Temporal lobe (tissue), 2 donors: ENCODE data around the genes BEX1, TCEAL1, PWWP3B, RADX and MORC4.

DNA sequence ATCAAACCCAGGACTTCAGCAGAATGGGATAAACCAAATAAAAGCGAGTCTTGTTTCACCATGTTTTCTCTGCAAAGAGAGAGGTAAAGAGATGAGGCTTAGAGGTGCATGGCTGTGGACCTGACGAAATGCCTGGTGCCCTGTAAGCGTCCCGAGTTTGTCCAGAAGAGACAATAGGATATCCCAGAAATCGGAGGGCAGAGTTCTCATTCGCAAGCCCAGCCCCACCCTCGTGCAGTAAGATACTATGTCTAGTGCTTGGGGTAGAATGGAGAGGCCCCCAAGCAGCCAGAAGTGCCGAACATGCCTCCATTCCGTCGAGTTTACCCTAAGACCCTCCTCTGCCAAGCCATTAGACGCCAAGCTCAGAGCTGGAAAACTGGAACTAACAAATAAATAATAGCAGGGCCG is 735 bp downstream of the TMSB15A start:
- RAMPAGE, long total RNA, result no peak

- RAMPAGE, long total RNA, result start-site peak on the minus strand at chrX:103064124-103064290, 5,209 and 1,054 reads in 2 replicates
Observed at GRCh38 chrX:103063451-103064632, at the start of gene BEX1. Gene BEX1 (minus strand): TSS chrX:103064171.

DNA sequence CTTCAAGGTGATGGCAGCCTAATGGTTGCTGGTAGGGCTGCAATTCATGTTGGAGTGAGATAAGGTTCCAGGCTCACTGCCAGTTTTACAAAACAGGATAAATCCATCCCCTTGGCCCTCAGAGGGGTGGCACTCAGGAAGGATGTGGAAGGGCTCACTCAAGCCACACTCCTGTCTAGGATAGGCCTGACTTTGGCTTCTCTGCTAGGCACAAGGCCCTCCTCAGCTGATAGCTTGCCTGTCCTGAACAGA is 3.8 kb downstream of the TCEAL9 start:
- RAMPAGE, long total RNA, result no peak

DNA sequence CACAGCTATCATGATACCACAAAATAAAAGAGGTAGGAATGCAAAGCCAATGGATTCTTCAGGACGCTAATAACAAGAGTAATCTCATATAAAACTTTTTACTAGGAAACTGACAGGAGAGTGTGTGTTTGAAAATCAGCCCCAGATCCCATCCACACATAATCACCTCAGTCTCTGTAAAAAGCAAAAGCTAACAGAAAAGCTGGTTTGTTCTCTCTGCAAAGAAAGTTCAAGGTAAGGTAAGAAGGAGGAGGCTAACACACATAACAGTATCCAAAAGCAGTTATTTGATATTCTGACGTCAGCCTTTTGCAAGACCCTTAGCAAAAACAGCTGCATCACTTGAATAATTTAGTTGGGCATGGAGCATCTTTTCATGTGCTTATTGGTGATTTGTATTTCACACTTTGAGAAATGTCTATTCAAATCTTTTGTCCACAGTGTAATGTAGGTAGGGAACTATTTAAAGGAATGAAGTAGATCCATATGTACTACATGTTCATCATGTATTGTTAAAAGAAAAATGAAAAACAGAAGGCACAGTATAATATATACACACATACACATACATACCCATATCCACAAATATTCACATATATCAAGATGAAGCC is 5.5 kb downstream of the TCEAL9 start:
- RAMPAGE, long total RNA, result no peak

- RAMPAGE, long total RNA, result no peak
Observed at GRCh38 chrX:103628342-103629216, at the start of gene TCEAL1. Gene TCEAL1 (plus strand): TSS chrX:103628975.

- RAMPAGE, long total RNA, result no peak
Observed at GRCh38 chrX:103685131-103685403, 1.4 kb downstream of the MORF4L2 start.

DNA sequence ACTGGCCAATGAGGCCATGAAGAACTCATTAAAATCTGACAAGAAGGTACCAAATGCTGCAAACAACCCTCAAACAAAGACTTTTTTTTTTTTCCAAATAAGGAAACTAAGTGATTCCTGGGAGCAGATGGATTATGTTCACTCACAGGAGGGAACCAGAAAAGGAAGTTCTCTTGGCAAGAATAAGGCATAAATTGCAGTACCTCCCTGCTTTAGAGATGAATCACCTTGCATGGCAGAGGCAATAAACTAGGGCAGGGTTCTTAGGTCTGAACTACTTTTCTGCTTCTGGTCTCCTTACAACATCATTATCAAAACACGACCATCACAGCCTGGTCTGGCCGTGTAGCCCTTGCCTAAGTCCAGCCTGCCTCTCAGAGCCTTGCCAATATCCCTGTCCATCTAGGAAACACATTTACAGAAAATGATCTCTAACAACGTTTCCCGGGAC is 6.2 kb downstream of the TMEM31 start:
- RAMPAGE, long total RNA, result no peak

- RAMPAGE, long total RNA, result no peak
Observed at GRCh38 chrX:103742208-103742707, 31.5 kb downstream of the TMEM31 start.

DNA sequence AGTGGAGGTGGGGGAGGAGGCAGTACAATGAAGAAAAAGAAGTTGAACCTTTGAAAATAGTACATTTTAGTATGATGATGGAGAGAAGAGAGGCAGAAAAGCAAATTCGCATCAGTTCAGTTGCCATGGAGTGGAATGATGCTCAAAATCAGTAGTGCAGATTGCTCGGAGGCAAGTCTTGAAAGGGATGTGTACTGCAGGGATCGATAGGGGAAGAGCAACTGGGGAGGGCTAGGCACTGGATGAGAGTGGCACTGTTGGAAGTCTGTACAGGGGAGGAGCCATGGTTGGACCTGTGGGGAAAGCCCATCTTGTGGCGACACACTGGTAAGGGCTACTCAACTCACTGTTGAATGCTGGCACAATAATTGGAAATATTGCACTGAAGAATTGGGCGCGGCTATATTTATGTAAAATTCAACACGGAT is 1.3 kb downstream of the RAB9B start:
- RAMPAGE, long total RNA, result no peak

GRCh38 chrX:105482977-105483483 is 262.5 kb upstream of the TEX13A start:
- RAMPAGE, long total RNA, result no peak

DNA sequence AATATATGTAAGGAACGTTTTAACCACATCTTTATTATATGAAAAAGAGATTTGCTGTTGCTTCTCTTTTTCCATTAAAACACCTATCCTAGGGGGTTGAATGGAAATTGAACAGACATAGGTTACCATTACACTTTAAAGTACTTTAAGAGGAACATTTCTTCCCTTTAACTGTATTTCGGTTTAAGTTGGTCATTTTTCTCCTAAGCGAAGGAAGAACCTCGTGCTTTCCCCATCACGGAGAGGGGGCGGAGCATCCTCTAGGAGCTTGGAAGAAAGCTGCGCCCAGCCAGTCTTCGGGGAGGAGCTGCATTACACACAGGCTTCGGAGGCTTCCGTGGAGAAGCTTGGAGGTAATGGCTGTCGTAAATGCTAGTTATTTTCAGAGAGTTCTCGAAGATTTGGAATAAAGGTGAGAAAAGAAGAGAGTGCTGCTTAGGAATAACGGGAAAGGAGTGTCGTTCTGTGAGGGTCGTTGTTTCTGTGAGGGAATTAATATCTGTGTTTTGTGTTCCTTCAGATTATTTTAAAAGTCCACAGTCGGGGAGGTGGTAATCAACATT is at the start of gene PWWP3B:
Gene PWWP3B, plus strand, starts transcription at position 292 of the 563 bp plus-strand sequence.
- RAMPAGE, long total RNA, result no peak

DNA sequence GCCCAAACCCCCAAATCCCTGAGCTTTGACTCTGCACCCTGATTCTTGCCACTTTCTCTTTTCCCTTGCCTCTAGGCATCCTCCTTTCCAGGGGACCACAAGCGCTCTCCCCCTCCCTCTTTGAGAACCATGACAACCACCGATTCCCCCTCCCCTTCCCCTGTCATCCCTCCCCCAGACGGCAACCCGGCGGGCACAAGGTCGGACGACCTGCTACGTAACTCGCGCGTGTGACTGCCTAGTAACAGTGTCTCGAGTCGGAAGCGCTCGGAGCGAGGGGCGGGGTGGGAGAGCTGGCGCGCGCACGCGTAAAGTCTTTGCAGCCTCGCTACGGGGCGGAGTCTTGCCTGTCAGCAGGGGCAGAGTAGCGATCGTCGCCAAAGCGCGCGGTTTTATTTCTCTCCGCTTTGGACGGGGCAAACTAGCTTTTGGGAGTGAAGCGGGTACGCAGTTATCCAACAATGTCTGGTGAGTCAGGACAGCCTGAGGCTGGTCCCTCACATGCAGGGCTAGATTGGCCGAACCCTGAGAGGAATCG is at the start of gene RADX:
Gene RADX, plus strand, starts transcription at position 359 of the 538 bp plus-strand sequence.
- RAMPAGE, long total RNA, result no peak

- RAMPAGE, long total RNA, result no peak
Observed at GRCh38 chrX:106693398-106694151, 32.9 kb upstream of the RNF128 start.

GRCh38 chrX:106725830-106726354 is 609 bp upstream of the RNF128 start:
- RAMPAGE, long total RNA, result no peak

DNA sequence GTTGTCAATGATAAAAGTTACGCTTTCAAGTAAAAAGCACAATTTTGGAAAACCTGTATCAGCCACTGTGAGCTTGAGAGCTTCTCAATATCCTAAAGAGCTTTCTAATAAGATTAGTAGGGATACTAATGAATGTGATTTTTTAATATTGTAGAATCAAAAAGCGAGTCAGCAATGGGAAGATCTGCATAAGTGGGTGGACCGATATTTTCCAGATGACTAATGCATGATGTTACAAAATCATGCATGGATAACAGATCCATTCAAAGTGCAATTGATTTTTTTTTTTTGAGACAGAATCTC is 7.4 kb upstream of the CLDN2 start:
- RAMPAGE, long total RNA, result no peak

DNA sequence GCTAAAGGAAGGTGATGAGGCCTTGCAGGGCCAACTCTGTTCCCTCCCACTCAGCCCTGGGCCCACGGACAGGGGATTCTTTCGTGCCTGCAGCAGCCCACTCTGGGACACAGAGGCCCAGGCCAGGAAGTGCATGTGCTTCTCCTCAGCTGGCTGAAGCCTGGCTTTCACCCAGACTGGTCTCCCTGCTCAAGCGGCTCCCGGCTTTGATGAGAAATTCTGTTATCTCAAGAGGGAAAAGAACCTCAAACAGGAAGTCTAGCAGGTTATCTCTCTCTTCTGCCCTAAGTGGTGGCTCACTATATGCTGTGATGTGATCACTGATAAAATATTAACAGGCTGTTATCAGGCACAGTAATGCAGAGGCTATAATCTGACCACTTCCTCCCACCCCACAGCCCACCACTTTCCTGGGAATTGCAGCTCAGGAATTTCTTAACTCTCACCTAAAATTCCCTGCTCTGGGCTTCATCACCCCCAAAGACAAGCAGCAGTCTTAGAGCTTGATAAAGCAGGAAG is 13.3 kb downstream of the CLDN2 start:
- RAMPAGE, long total RNA, result no peak

DNA sequence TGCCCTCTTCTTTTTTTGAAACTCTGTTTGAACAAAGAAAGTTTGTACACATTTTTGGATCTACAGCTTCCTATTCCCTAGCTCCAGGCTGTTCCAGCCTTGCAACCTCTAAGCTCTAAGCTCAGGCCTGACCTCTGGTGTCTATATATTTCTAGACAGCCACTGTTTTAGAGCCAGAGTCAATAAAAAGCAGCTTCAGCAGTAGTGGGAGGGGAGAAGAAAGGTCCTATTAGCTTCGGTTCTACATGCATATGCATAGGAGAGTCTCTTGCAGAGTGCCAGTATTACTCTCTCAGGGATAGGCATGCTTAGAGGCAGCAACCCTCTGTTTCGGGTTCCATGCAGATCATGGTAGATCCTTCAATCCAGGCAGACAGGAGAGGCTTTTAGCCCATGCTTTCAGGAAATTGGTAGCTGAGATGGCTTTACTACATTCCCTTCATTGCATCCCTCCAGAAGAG is 39.8 kb downstream of the CLDN2 start:
- RAMPAGE, long total RNA, result no peak

DNA sequence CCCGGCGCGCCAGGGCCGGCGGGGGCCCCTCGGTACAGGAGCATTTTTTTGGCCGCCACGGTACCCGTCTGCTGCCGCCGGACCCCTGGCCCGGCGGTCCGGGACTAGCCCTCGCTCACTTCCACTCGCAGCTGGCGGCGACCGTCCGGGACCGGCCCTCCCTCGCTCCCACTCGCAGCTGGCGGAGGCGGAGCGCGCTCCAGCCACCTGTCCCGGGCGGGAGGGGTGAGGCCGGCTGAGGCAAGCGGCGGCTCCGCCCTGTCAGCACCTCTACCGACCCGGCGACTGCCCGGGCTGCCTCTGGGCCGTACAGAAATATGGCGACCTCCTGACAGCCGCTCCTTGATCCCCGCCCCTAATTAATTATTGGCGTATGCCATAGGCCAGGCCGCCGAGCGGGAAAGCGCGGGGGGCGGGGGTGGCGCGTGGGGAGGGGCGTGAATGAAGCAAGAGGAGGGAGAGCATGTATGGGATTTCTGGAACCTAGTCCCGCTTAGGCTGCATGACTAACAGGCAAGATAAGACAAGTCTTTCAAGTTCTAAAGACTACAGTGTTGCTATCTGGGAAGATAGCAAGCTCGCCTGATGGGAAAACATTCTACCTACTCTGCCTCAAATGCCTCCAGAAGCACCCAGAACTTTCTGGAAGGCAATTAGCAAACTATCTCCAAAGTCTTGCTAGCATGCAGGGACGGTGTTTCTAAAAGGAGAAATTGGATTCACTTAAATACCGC is at the start of gene MORC4:
Gene MORC4, minus strand, starts transcription at position 287 of the 734 bp plus-strand sequence.
- RAMPAGE, long total RNA, result no peak

GRCh38 chrX:107155488-107156446 is 37.1 kb upstream of the RBM41 start:
- RAMPAGE, long total RNA, result no peak

- RAMPAGE, long total RNA, result no peak
Observed at GRCh38 chrX:107628682-107629562, 612 bp downstream of the PRPS1 start.